CD14-positive monocyte (primary cell): ENCODE measurements around the gene CCM2.

DNA sequence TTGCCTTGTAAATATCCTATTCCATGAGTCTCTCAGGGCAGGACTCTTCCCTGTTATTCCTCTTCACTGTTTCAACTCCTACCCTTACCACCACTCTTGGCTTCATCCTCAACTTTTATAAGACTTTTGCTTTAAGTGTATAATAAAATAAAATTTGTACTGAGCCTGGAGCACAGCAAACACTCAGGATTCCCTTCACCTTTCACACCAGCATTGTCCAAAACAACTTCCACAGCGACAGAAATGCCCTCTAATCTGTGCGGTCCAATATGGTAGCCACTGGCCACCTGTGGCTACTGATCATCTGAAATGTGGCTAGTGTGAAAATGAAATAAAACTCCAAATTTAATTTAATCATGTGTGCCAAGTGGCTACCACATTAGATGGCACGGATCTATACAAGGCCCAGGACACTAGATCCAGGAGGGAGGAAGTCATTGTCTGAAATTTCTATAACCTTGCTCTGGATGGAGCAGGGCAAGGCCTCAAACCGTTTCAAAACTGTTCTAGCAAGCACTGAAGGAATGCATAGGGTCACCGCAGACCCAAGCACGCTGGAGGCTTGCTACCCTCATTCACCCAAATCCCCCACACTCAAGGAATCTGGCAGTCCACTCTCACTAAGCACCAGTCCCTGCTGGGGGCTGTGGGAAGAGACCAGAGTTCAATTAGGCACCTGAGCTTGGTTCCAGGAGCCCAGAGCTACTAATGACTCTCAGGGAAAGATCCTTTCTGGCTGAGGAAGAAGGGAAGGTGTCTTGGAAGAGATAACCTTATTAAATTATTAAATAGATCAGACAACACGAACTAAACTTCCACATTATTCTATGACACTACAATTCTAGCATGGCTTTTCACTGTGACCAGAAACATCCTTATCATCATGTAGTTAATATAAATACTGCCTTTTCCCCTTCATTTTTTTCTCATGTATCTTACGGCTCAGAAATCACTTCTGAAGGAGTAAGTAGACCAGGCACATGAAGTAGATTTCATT is 6.4 kb upstream of the MYO1G start:
- CAGE, long polyA plus RNA: no peak

GRCh38 chr7:45000060-45000946 is at the start of gene CCM2:
Gene CCM2 (plus strand): TSS chr7:45000201.
- CAGE, long polyA plus RNA: no peak

DNA sequence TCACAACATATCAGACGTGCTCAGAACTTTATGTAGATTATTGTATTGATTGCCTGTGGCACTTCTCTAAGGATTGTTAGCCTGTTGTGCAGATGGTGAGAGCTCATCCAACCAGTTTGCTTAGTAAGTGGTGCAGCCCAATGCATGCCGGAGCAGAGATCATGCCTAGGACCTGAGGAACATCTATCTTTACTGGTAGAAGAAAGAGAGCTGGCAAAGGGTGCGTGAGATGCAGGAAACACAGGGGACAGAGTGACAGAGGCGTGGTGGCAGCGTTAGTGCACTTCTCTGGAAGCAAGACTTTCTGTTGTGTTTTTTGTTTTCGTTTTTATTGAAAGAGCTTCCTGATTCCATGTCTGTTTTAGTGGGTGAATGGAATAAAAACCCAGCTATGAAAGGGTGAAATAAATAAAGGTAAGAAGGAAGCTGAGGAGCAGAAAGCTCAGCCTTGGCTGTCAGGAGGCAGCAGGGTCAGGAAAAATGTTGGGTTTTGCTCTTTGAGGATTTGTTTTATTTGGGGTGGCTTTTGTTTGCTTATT is 36.0 kb downstream of the CCM2 start:
- CAGE, long polyA plus RNA: no peak

DNA sequence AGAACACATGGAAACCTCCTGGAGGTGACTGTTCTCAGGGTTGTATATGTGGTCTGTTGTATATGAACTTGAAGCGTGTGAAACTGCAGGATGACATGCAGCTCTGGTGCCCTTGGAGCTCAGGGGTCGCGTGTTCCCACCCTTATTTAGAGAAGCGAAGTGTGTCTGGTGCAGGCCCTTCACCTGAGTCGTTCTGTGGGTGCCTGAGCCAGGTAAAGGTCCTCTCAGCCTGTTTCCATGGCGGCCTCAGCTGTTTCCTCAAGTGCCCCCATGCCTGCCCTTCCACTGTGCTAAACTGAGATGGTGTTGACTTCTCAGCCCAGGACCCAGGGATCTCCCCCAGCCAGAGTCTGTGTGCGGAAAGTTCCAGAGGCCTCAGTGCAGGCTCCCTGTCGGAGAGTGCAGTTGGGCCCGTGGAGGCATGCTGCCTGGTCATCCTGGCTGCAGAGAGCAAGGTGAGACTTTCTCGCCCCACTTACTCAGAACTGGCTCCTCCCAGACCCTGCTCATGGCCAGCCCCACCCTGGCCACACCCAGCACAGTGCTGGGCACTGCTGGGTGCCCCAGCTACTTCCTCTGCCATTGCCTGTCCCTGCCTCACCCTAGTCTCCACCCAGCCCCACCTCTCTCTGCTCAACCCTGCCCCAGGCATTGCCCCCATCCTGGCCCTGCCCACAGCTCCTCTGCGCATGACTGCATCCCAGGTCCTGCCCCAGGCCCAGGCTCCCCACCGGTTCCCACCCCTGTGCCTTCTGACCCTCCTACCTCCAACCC is 20.5 kb downstream of the NACAD start:
- CAGE, long polyA plus RNA: no peak

DNA sequence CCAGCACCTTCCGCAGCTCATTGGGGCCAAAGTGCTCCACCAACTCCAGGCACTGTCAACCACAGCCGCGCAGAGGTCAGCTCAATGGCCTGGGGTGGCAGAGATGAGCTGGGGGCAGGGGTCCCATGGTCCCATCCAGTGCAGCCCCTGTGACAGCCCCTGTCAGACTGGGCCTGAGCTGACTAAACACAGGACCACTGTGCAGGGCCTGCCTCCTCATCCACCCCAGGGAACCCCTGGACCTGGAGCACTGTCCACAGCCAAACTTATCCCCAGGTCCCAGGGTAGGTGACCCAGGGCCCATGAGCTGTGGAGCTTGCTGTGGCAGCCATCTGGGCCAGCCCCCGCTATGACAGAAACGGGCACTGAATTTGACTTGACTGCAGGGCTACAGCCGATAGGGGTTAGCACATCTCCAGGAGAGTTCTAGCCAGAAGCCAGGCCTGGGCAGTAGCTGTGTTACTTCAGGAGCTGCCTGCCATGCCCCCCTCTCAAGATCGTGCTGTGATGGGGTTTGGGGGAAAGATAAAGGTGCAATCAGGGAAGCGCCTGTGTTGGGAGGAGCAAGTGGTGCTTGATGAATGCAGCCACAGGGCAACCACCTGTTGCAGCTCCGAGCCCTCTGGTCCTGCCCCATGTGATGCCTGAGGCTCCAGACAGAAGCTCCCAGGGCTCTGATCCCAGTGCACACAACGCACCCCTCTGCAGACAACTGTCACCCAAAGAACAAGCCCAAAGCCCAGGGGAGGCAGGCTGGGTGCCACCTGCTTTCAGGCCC is 6.7 kb downstream of the TBRG4 start:
- CAGE, long polyA plus RNA: no peak

GRCh38 chr7:45178907-45179581 is 21.5 kb downstream of the RAMP3 start:
- CAGE, long polyA plus RNA: no peak

GRCh38 chr7:45210977-45211126 is 53.3 kb downstream of the RAMP3 start:
- CAGE, long polyA plus RNA: no peak

- CAGE, long polyA plus RNA: no peak
Observed at GRCh38 chr7:45685141-45685872, 111.1 kb downstream of the ADCY1 start.

- CAGE, long polyA plus RNA: no peak
Observed at GRCh38 chr7:45912845-45913861, 7.9 kb downstream of the IGFBP3 start.

GRCh38 chr7:46741261-46741583 is 820.1 kb upstream of the IGFBP3 start:
- CAGE, long polyA plus RNA: no peak

GRCh38 chr7:47259765-47260221 is 322.1 kb downstream of the TNS3 start:
- CAGE, long polyA plus RNA: no peak

DNA sequence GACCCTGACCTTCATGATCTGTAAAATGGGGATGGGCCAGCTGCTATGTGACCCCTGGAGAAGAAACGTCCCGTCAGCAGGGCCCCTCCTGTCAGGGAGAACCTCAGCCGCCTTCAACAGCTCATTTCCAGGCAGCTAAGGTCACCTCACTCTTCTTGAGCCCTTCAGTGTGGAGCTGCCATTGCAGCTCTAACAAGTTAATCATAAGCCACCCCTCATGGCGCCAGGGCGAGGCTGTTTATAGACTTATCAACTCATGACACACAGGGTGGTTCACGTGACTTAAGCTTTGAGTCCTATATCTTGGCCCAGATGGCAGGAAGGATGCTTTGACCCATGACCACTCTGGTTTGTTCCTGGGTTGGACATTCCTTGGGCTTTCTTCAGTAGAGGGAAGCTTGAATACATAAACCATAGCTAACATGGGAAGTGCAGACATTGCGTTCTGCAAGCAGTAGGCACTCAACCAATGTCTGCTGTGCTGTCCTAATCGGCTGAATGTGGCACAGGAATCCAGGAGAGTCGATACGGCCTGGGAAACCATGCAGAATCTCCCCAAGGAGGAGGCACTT is 315.0 kb downstream of the TNS3 start:
- CAGE, long polyA plus RNA: no peak

DNA sequence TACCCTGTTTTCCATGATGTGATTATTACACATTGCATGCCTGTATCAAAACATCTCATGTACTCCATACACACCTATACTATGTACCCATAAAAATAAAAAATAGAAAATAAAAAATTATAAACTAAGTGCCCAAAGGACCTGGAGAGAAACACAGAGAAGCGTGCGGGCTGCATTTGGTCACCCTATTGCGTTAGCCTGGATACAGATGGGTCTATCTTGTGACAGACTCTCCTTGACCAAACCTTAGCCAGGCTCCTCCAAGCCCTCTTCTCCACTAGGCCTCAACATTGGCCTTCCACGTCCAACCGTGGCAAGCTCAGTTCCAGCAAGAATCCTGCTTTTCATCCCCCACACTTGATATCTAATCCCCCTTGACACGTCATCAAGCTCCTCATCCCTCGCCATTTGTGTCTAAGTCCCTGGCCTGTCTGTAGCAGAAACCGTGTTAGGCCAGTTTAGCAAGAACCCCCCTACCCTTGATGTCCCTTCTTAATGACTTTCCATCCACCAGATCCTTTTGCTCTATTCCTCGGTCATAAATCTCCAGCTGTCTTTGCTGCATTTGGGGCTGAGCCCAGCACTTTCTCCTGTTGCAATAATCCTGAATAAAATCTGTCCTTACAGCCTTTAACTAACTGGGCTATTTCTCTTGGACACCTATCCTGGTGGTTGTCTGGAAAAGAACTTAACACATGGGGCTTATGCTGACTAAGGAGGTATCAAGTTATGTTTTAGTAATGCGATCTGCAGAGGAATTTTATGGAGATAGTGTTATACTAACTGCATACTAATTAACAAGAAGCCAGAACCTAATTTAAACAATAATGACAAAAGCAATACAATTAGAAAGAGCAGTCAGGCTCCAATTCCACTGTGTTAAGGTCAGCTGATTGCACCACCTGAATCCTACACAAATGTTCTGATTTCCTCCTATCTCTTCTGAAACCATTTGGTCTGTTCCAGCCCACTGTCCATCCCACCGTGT is 245.0 kb downstream of the TNS3 start:
- CAGE, long polyA plus RNA: no peak

DNA sequence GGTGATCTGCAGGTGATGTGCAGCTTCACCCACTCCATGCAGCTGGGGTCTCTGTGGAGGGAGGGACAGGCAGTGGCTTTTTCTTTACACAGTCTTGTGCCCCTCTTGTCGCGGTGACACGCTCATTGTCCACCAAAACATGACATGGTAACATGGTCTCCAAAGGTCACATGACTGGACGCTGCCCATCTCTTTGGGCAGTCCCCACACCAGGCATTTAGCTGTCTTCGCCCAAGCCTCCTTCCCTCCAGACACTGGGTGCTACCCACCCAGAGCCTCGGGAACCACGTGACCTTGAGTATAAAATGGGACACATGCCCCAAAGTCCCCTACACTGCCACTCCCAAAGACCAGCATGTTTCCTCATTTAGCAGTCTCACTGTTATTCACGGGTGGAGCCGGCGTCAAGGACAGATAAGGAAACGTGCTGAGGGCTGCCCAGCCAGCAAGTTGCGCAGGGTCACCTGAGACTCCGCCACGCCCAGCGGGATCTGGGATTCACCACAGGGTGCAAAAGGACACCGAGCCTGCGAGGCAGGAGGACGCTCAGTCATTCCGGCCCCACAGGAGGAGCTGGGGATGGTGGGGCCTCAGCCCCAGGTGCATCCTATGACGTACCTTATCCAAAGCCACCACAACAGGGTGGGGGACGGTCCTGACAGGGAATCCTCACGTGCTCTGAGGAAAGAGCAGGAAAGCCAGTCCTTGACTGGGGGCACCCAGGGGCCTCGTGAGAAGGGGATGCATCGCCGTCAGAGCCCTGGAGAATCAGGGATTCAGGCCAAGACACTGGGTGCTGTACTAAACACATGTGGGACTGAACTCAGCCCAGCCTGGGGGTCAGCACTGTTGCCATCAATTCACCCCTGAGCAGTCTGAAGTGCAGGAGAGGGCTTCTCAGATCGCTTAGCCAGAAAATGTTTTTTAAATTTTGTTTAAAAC is 226.9 kb downstream of the TNS3 start:
- CAGE, long polyA plus RNA: no peak

DNA sequence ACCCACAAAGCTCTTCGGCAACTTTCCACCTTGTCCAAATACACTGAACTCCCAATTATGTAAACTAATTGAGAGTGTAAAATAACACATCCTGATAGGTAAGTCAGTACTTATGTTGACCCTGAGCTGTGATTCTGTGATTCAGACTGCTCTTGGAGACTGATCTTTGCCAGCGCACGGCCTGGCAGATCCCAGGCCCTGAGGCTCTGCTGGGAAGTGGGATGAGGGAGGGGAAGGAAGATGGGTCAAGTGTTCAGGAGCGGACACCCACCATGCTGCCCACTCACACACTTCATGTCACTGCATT is 226.3 kb downstream of the TNS3 start:
- CAGE, long polyA plus RNA: no peak

DNA sequence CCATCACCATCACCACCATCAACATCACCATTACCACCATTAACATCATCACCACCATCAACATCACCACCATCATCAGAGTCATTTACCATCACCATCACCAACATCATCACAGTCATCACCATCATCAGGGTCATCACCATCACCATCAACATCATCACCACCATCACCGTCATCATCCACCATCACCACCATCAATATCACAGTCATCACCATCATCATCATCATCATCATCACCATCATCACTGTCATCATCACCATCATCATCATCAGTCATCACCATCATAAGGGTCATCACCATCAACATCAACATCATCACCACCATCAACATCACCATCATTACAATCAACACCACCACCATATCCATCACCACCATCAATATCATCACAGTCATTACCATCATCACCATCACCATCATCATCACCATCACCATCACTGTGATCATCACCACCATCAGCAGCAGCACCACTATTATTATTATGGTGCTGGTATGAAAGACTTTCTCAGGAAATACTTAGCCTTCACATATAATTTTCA is 219.0 kb downstream of the TNS3 start:
- CAGE, long polyA plus RNA: no peak

GRCh38 chr7:47520080-47521062 is 61.5 kb downstream of the TNS3 start:
- CAGE, long polyA plus RNA: no peak

DNA sequence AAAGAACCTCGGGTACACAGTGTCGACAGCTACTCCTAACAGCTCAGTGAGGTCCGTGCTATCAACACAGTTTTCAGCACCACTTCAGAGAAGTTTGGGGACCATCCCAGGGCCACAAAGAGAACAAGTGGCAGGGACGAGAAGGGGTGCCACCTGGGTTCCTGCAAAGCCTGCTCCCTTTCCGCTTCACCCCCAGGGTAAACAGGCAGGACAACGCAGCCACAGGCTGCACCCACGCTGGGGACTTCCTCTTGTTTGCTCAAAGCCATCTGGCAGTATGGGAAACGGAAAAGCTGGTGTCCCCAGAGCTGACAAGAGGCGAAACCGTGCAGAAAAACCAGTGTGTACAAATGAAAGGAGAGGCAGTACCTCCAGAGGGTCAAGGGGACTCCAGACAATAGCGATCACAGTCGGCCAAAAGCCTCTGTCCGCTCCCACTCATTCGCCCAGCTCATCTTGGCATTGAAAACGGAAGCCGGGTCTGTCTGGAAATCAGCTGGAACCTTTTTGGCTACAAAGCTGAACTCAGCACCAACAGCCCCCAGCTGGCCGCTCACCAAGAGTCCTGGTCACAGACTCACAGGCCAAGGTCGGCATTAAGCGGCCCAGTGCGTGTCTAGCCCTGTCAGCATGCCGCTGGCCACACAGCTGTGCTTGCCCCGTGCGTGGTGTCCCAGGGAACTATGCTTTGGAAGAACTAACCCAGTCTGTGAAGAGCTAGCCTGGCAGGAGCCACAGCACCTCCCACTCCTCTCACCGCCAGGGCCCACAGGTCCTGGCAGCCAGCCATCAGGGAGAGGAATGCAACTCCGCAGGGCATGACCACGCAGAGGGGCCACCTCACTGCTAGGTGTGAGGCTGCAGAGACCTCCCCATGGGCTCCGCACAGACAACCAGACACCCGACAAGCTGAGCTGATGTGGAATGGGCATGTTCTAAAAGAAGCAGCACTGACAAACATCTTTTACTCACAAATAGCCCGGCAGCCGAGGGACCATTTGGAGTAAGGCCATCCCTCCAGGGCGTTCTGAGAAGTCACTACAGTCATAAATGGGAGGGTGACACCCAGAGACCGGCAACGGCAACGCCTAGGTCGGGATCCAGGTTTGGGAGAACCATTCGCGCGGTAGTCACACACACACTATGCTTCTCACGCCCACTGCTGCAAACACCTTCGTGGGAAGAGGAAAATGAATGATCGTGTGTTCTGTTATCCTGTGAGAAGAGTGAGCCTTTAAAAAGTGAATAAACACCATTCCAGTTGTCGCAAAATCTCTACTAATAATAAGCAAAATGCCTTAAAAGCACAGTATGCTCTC is 10.2 kb downstream of the TNS3 start:
- CAGE, long polyA plus RNA: no peak

DNA sequence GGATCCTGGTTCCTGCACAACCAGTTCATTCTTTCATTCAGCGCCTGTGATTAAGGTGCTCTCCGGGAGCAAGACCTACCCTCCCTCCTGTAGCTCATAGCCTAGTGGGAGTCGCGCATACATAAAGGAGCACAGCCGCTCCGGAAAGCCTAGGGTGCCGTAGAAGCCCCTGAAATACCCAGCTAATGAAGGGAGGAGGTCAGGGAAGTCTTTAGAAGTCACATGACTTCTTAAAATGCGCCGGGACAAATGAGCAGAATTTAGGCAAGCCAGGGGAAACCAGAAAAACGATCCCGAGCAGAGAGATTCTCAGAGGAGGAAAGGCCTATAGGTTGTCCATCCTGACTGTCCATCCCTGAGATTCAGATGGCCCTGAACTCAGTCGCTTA is 526 bp upstream of the TNS3 start:
- CAGE, long polyA plus RNA: no peak

GRCh38 chr7:47583155-47583662 is 1.3 kb upstream of the TNS3 start:
- CAGE, long polyA plus RNA: no peak